Mammary microvascular endothelial cell (primary cell): ENCODE results near the gene DTX2.

- RAMPAGE, long total RNA, result no peak
These were observed 46.9 kb downstream of the HIP1 start for GRCh38 chr7:75691627-75692387.

DNA sequence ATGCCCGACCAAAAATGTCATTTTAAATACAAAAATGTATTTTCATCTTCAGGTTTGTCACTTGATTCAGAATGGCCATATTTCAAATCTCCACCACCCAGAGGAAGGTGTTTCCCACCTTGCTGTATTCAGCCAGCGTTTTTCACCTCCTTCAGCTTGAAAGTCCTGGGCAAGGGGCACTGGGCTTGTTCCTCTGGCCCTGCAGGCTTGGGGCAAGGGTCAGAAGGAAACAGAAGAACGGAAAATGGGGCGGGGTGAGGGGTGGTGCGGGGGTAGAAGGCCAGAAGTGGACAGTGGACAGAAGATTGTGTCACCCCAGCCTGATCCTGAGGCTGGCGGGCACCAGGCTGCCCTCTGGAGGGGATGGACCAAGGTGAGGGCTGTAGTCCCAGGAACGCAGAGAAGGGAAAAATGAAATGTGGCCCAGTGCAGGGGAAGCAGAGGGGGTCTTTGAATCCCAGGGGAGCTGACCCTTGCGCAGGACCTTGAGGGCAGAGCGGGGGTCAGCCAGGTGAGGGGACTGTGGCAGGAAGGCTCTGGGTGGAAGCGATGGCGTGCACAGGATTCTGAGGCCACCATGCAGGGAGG lies 23.1 kb downstream of the TMEM120A start:
- RAMPAGE, long total RNA, result no peak

GRCh38 chr7:75981608-75982560 lies 12.5 kb downstream of the TMEM120A start:
- RAMPAGE, long total RNA, result no peak

DNA sequence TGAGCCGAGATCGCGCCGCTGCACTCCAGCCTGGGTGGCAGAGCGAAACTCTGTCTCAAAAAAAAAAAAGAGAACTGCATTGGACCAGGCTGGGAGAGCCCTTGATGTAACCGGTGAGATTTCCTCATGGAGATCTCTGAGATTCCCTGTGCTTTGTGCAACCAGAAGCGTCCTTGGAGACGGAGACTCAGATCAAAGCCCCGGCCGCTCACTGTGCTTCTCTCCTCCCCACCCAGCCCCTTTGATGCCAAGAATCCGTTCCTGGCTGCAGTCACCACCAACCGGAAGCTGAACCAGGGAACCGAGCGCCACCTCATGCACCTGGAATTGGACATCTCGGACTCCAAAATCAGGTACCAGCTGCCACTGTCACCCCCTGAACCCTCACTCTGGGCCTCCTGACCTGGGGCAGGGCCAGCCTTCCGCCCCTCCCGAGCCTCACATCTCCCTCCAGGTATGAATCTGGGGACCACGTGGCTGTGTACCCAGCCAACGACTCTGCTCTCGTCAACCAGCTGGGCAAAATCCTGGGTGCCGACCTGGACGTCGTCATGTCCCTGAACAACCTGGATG lies 11.0 kb downstream of the TMEM120A start:
- RAMPAGE, long total RNA, result no peak

GRCh38 chr7:76049257-76049883 lies 1.5 kb downstream of the MDH2 start:
- RAMPAGE, long total RNA, result no peak

- RAMPAGE, long total RNA, result no peak
These were observed 24.3 kb downstream of the MDH2 start for GRCh38 chr7:76071820-76072943.

DNA sequence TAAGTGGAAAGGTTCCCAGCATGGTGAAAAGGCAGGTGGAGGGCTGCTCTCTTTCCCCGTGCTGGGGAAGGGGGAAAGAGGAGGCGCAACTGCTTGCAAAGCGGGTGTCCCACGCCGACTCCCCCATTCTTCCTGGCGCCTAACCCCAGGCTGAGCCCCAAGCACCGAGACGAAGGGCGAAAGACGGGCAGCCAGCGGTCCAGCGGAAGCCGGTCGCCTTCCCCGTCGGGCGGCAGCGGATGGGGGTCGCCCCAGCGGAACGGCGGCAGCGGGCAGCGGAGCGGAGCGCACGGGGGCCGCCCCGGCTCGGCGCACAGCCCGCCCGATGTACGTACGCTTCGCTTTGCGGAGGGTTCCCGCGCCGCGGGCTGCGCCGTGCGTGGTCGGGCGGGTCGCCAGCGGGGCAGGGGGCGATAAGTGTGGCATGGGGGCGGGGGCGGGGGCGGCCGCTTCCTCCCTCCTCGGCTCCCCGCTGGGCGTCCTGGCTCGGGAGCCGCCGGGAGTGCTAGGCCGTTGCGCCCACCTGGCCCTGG lies 35.3 kb upstream of the HSPB1 start:
- RAMPAGE, long total RNA, result no peak

GRCh38 chr7:76308918-76309274 lies 6.4 kb downstream of the HSPB1 start:
- RAMPAGE, long total RNA, result no peak

DNA sequence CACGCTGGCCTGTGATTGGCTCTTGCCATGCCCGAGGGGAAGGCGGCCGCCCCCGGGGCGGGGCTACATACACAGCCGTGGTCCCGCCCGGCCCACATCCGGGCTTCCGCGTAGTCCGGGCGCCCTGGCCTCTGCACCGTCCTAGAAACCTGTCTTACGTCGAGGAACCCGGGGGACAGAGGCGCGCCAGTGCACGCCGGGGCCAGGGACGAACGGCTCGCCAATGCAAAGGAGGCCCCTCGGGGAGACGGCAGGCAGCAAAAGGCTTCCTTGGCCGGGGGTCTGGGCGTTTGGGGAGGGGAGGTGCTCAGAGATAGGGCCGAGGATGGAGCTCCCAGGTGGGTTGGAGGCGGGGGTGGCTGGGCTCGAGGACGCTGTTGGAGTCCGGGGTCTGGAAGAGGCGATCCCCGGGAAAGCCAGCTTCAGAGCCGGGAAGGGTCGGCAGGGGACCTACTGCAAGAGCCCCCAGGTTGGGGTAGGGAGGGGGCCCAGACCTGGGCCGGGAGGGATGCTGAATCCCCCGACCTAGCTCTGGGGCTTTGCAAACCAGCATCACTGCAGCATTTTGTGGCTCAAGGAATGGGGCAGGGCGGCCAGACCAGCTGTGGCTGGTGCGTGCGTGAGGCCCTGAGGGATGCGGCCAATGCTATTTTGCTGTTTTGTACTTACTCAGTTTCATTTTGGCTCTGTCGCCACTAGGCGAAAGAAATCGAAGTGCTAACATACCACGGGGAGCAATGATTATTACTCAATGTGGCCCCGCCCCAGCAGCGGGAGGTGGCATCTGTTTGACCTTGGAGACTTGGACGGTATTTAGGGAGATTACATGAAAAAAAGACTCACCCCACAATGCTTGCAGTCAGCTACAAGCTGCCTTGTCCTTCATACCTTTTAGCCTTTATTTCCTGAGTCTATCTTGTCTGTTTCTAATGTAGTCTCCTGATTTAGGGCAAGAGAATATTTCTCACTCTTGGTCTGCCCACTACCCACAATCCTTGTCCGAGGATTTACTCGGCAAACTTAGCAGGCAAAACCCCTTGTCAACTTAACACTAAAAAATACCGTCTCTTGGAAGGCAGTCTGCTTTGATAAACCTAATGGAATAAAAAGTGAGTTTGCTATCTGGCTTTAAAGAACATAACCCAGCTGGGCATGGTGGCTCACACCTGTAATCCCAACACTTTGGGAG lies 16.1 kb downstream of the HSPB1 start:
- RAMPAGE, long total RNA, result no peak

DNA sequence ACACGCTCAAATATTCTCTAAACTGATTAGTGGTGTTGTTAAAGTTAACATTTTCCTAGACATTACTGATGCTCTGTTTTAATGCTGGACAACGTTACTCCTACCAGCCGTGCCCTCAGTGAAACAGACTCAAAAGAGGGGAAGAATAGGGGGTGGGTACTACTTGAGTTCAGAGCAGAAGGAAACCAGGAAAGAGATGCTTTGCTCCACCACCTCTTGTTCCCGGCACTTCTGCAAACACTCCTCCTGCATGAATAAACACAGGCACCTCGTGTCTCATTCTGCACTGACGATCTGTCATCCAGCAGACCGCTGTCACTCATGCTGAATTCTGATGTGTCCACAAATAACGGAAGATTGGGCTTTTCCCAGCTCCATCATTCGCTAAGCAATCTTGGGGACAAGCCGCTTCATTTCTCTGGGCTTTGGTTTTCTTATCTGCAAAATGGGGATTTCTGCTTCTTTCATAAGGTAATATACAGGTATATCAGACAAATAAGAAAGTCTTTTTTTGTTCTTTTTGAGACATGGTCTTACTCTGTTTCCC lies 26.7 kb downstream of the YWHAG start:
- RAMPAGE, long total RNA, result no peak

DNA sequence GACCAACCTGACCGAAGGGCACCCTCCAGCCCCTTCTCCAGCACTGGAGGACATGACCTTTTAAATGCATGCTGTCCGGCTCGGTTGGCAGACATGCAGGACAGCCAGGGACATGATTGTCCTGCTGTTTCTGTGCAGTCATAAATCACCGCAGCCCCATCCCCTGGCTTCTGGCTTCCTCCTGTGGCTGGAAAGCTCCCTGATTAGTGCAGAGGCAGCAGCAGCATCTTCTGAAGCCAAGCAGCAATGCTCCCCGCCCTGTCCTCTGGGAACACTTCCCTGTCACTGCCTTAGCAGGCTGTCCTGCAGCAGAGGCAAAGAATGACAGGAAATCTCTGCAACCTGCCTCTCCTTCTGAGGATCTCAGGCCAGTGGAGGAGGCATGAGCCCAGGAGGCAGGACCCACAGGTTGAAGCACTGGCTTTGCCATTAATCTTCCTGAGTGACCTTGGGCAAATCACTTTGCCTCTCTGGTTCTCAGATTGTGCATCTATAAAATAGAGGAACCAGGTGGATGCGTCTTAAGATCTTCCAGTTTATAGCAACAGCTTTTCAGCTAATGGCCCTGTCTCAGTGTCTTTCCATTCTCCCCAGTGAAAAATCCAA lies 7.2 kb upstream of the YWHAG start:
- RAMPAGE, long total RNA, result no peak

GRCh38 chr7:76461603-76462012 lies at the start of gene DTX2:
TSS of gene DTX2 (plus strand) at chr7:76461709.
- RAMPAGE, long total RNA, result no peak

GRCh38 chr7:76609991-76610849 lies 16.9 kb downstream of the POMZP3 start:
- RAMPAGE, long total RNA, result no peak

DNA sequence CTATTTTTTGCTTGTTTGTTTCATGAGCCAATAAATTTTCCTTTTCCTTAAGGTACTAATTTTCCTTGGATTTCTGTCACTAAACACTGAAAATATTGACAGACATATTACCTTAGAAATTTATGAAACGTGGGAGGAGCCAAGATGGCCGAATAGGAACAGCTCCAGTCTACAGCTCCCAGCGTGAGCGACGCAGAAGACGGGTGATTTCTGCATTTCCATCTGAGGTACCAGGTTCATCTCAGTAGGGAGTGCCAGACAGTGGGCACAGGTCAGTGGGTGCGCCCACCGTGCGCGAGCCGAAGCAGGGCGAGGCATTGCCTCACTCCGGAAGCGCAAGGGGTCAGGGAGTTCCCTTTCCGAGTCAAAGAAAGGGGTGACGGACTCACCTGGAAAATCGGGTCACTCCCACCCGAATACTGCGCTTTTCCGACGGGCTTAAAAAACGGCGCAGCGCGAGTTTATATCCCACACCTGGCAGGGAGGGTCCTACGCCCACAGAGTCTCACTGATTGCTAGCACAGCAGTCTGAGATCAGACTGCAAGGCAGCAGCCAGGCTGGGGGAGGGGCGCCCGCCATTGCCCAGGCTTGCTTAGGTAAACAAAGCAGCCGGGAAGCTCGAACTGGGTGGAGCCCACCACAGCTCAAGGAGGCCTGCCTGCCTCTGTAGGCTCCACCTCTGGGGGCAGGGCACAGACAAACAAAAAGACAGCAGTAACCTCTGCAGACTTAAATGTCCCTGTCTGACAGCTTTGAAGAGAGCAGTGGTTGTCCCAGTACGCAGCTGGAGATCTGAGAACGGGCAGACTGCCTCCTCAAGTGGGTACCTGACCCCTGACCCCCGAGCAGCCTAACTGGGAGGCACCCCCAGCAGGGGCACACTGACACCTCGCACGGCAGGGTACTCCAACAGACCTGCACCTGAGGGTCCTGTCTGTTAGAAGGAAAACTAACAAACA lies 101.6 kb upstream of the POMZP3 start:
- RAMPAGE, long total RNA, result no peak

DNA sequence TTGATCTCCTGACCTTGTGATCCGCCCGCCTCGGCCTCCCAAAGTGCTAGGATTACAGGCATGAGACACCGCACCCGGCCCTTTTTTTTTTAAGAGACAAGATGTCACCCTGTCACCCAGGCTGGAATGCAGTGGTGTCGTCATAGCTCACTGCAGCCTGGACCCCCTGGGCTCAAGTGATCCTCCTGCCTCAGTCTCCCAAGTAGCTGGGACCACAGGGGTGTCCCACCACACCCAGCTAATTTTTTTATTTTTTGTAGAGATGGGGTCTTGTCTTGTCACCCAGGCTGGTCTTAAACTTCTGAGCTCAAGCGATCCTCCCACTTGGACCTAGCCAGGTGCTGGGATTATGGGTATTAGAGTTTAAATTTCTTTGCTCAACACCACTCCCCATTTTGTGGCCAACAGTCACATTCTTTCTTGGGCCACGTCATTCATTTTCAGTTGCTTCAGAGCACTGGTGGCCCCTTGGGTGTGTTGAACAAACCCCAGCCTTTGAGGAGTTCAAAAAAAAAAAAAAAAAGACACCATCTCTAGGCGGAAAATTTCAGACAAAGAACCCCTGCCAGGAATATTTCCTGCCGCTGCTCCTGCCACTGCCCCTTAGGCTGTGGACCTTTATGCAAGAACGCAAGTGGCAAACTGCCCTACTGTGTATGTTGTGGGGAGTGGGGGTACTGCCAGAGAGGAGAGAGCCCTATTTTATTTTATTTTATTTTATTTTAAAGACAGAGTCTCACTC lies 77.1 kb downstream of the SPDYE17 start:
- RAMPAGE, long total RNA, result no peak

- RAMPAGE, long total RNA, result no peak
These were observed 12.7 kb downstream of the CCDC146 start for GRCh38 chr7:77135021-77135637.

DNA sequence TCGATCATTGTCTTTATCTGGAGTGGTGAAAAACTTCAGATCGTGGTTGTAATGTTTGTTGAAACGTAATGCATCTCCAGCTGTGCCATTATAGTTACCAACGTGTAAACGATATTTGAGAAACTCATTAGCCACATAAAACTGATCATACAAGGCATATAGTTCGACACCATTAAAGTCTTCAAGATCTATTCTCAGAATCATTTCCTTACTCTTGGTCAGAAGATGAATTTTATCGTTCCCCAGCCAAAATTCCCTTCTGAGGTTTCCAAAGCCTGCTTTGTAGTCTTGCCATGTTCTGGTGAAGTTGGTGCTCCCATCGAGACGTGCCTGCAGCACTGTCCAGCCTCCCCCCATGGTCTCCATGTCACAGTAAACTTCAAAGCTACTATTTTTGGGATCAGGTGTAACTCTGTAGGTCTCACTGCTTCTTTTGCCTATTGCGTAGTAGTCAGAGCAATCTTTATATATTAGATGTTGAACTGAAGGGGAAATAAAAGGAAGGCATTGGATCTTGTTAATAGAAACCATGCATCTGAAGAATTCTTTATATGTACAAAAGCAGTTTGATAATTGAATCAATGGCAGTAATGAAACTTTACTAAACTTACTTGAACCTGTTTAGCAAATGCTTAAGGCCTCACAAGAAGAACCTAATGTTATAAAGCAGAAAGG lies 3.0 kb downstream of the FGL2 start:
- RAMPAGE, long total RNA, result no peak

- RAMPAGE, long total RNA, result no peak
These were observed 89.0 kb downstream of the GSAP start for GRCh38 chr7:77327022-77327766.

- RAMPAGE, long total RNA, result no peak
These were observed 88.0 kb downstream of the GSAP start for GRCh38 chr7:77328129-77328612.

GRCh38 chr7:77498518-77499612 lies 38.2 kb upstream of the PTPN12 start:
- RAMPAGE, long total RNA, result no peak